Body of pancreas (tissue), 2 donors: ENCODE results near the gene SLC7A1.

- PRO-cap, result no peak
- RAMPAGE, long total RNA, 2 experiments, result no peak in any of the 2 experiments
Observed at GRCh38 chr13:28228369-28229161, 90.2 kb downstream of the PAN3 start.

DNA sequence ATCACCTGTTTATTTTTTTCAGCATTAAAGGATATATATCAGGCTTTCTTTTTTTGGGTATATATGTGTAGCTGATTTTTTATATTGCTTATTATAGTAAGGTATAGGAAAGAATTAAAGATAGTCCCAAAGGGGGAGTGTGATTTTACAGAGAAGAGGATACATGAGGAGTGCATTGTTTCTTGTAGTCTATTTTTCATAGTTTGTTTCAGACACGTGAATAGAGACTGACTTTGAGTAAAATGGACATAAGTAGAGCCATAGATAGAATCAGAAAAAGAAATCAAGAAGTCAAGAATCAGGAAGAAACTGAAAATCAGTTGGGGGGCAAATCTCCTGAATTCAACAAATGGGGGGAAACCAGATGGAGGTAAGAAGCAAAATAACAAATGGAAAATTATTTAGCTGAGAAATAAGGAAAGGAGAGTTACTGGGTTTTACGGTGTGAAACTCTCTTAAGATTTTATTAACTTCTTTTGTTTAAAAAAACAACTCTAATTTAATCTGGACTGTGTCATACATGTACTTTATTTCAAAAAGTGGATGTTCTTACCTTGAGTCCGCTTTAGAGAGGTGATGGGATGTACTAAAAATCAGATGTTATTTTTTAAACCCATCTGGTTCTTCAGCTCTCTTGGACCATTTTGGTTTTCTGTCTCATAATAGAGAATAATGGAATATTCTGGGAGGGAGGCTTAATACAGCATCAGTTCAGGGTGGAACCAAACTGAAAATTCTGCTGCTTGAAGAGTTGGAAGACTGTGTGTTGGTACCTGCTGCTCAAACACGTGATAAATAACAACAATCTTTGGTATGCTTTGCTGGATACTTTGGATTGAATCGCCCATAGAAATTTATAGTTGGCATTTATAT is 136.6 kb downstream of the PAN3 start:
- PRO-cap, result no peak
- RAMPAGE, long total RNA, 2 experiments, result start-site peak on the plus strand in 1 of 2 experiments, centred at position 130 of the sequence, 25 reads per replicate

GRCh38 chr13:28492510-28493087 is 2.3 kb downstream of the FLT1 start:
- PRO-cap, result no peak
- RAMPAGE, long total RNA, 2 experiments, result no peak in any of the 2 experiments

- PRO-cap, result no peak
- RAMPAGE, long total RNA, 2 experiments, result no peak in any of the 2 experiments
Observed at GRCh38 chr13:28496182-28496694, 1.3 kb upstream of the FLT1 start.

GRCh38 chr13:28684276-28684621 is 25.3 kb downstream of the POMP start:
- PRO-cap, result no peak
- RAMPAGE, long total RNA, 2 experiments, result no peak in any of the 2 experiments

- PRO-cap, result no peak
- RAMPAGE, long total RNA, 2 experiments, result no peak in any of the 2 experiments
Observed at GRCh38 chr13:28820590-28821003, 458 bp downstream of the MTUS2 start.

GRCh38 chr13:29519996-29520605 is 75.4 kb downstream of the SLC7A1 start:
- PRO-cap, result no peak
- RAMPAGE, long total RNA, 2 experiments, result no peak in any of the 2 experiments

- PRO-cap, result no peak
- RAMPAGE, long total RNA, 2 experiments, result no peak in any of the 2 experiments
Observed at GRCh38 chr13:29548436-29549151, 46.9 kb downstream of the SLC7A1 start.

- PRO-cap, result bidirectional peak, plus-strand start at chr13:29594345, minus-strand start at chr13:29594321; bidirectional peak, plus-strand start at chr13:29594762, minus-strand start at chr13:29594559; bidirectional peak, plus-strand start at chr13:29594948, minus-strand start at chr13:29594861; bidirectional peak, plus-strand start at chr13:29595185, minus-strand start at chr13:29595137
- RAMPAGE, long total RNA, 2 experiments, result no peak in any of the 2 experiments
Observed at GRCh38 chr13:29594155-29595302, 959 bp downstream of the SLC7A1 start.

DNA sequence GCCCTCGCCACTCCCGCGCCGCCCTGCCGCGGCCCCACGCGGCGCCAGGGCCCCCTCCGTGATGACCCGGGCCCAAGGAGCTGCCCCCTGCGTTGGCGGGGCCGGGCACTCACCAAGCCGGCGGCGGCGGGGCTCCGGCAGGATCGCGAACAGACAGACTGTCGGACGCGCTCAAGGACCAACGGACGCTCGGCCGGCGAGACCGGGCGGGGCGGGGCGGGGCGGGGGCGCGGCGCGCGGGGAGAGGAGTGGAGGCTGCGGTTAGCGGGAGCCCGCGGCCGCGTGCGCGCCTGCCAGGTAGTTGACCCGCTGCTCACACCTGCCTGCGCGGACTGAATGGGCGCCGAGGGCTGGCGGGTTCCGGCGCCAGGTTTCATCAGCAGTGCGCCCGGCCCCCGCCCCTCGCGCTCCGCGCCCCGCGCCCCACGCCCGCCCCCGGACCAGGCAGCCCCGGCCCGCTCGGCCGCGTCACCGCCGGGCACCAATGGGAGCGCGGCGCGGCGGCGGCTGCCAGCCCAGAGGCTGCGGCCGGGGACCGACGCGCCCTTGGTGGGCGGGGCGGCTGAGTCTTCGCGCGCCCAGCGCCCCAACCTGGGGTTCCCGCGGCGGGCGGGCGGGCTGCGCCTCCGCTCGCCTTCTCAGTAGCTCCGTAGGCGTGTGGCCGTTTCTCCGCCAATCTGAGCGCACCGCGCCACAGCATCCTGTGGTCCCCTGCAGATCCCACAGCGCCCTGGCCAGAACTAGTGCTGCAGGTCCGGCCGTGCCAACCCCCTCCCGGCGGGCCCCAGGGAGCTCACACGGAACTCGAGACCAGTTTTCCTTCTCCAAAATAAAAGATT is at the start of gene SLC7A1:
Gene SLC7A1 (minus strand): TSS at position 386 of the 839 bp plus-strand sequence.
- PRO-cap, result bidirectional peak, plus-strand start at position 258 of the sequence, minus-strand start at position 147 of the sequence; bidirectional peak, plus-strand start at position 599 of the sequence, minus-strand start at position 334 of the sequence; bidirectional peak, plus-strand start at position 743 of the sequence, minus-strand start at position 693 of the sequence
- RAMPAGE, long total RNA, 2 experiments, result start-site peak on the minus strand in 1 of 2 experiments, centred at position 209 of the sequence, 14 reads per replicate

DNA sequence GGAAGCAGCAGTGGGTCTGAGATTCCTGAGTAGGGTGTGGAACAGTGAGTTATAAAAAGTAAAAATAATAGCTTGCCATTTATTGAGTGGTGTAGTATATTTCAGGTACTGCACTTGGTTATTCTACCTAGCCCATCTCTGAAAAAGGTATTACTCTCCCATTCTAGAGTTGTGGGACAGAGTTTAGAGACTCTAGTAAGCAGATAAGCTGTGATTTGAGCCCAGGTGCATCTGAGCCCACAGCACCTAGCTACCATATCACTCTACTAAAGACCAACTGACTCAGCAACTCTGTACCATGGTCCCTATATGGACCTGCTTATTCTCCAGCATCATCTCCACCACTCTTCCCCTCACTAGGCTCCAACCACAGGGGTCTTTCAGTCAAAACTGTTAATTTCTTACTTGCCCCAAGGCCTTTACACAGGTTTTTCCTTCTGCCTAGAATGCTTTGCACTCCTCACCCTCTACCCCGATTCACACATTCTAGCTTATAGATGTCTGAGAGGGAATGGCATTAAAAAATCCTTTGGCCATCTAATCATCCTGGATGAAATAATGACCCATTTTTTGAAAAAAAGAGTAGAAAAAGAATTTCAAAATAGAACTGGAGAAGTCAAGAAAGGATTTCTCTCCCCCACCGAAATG is 64.4 kb downstream of the UBL3 start:
- PRO-cap, result no peak
- RAMPAGE, long total RNA, 2 experiments, result no peak in any of the 2 experiments

- PRO-cap, result no peak
- RAMPAGE, long total RNA, 2 experiments, result no peak in any of the 2 experiments
Observed at GRCh38 chr13:29828069-29829307, 21.9 kb downstream of the UBL3 start.

DNA sequence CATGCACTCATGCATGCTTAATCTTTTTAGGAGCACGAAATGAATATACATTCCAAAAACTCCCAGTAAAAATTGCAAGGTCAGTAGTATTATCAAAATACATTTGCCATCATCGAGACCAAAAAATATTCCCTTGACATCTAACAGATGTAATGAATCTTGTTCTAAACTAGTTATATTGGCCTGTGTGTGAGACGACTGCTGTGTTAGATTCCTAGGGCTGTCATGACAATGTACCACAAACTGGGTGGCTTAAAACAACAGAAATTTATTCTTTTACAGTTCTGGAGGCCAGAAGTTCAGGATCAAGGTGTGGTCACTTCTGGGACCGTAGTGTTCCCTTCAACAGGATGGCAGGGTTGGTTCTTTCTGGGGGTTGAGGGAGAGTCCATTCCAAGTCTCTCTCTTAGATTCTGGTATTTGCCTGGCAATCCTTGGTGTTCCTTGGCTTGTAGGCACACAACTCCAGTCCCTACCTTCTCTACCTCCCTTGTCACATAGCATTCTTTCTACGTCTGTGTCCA is 56.2 kb upstream of the UBL3 start:
- PRO-cap, result no peak
- RAMPAGE, long total RNA, 2 experiments, result no peak in any of the 2 experiments

- PRO-cap, result no peak
- RAMPAGE, long total RNA, 2 experiments, result no peak in any of the 2 experiments
Observed at GRCh38 chr13:29937792-29938322, 87.4 kb upstream of the UBL3 start.

DNA sequence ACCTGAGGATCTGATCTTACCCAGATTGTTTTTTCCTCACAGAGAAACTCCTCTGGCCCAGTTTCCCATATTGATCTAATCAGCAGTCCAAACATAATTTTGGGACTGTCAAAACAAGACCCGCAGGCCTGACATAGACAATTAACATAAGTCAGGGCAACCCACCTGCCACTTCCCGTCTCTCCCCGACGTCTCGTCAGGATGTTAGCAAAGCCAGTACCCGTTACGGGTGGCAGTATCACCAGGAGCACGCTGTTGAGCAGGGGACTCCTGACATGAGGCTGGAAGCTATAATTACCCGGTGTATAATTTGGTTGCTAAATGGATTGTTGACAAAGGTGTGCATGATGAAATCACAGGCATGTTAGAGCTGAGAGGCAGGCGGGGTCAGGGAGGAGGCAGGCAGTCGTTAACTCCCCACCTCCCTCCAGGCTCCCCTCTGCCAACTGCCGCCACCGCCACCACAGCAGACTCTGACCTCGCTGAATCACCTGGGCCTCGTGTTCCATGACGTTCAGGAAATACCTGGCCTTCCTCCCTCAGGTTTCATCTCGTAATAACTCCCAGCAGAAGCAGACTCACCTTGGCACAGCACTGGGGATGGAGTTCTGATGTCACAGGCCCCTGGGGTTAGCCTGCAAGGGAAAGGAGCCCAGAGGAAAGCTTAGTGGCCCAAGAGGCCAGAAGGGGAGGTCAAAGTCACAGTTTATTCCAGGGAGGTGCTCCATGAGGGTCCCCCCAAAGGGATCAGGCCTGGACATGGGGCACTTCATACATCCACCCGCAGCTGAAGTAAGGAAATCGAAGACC is 198.5 kb downstream of the KATNAL1 start:
- PRO-cap, result unidirectional peak, minus-strand start at position 475 of the sequence
- RAMPAGE, long total RNA, 2 experiments, result no peak in any of the 2 experiments

- PRO-cap, result no peak
- RAMPAGE, long total RNA, 2 experiments, result no peak in any of the 2 experiments
Observed at GRCh38 chr13:30112901-30113255, 194.5 kb downstream of the KATNAL1 start.

DNA sequence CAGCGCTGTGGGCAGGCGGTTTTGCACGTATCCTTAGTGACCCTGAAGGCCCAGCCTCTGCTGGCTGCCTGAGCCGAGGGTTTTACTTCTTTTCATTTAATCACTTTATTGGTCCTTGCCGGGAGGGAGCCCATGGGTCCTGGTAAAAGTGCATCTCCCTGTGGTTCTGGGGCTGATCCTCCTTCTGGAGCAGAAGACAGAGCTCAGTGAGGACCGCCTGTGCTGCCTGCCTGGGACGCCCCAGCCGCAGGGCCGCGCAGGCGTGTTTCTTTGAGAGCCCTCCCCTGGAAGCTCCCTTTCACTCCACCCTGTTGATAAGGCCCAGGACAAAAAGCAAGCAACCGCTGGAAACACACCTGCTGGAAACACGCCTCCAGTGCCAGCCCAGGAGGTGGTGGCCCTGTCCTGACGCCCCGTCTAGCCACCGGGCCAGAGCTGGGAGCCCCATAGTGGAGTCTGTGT is 173.9 kb downstream of the KATNAL1 start:
- PRO-cap, result no peak
- RAMPAGE, long total RNA, 2 experiments, result no peak in any of the 2 experiments

- PRO-cap, result unidirectional peak, plus-strand start at chr13:30296079
- RAMPAGE, long total RNA, 2 experiments, result no peak in any of the 2 experiments
Observed at GRCh38 chr13:30295848-30296189, 11.5 kb downstream of the KATNAL1 start.

GRCh38 chr13:30395447-30395956 is 26.8 kb upstream of the UBE2L5 start:
- PRO-cap, result bidirectional peak, plus-strand start at chr13:30395612, minus-strand start at chr13:30395481
- RAMPAGE, long total RNA, 2 experiments, result no peak in any of the 2 experiments

GRCh38 chr13:30405362-30405847 is 16.9 kb upstream of the UBE2L5 start:
- PRO-cap, result no peak
- RAMPAGE, long total RNA, 2 experiments, result no peak in any of the 2 experiments